ENCODE data around the genes TRPM5, OR52J3, OR52A5 and OR51Q1.

- PRO-cap = no peak
Measured at GRCh38 chr11:2385067-2385647, 8.0 kb downstream of the CD81 start.

DNA sequence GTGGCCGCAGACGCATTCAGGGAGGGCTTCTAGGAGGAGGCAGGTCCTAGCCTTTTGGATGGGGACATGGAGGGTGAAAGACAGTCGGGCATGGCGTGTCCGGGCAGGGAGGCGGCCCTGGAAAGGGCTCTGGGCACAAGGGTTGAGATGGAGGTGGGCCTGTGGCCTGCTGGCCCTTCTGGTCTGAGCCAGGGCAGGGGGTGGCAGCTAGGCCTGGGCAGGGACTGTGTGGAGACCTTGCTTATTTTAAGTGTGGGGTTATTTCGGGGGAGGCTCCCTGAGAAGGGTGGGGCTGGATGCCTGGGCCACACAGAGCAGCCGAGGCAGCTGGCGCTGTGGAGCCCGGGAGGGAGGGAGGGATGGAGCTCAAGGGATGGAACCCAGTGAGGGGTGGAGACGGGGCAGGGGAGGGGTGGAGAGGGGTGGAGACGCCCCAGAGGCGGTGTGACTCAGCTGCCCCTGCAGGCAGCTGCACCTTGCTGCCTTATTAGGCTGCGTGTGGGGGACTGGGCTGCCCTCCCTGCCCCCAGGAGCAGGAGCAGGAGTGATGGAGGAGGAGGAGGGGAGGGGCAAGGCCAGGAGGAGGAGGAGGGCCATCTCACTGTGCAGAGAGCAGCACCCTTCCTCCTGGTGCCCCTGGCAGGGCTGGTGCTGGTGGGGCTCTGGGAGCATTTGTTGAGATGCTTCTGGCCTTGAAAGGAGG lies 9.9 kb upstream of the TSSC4 start:
- PRO-cap = no peak

DNA sequence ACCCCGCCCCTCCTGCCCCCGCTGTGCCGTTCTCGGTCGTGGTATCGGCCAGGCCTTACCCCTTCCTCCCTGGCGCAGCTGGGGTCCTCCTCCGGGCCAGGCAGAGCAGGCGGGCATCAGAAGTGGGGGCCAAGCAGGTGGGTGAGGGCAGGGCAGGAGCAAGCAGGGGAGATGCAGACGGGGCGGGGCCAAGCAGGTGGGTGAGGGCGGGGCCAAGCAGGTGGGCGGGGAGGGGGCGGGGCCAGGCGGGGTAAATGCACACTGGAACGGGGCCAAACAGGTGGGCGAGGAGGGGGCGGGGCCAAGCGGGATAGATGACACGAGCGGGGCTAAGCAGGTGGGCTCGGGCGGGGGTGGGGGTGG lies at the start of gene TRPM5:
TSS of gene TRPM5 (minus strand) at position 143 of the 363 bp plus-strand sequence.
- PRO-cap = no peak

DNA sequence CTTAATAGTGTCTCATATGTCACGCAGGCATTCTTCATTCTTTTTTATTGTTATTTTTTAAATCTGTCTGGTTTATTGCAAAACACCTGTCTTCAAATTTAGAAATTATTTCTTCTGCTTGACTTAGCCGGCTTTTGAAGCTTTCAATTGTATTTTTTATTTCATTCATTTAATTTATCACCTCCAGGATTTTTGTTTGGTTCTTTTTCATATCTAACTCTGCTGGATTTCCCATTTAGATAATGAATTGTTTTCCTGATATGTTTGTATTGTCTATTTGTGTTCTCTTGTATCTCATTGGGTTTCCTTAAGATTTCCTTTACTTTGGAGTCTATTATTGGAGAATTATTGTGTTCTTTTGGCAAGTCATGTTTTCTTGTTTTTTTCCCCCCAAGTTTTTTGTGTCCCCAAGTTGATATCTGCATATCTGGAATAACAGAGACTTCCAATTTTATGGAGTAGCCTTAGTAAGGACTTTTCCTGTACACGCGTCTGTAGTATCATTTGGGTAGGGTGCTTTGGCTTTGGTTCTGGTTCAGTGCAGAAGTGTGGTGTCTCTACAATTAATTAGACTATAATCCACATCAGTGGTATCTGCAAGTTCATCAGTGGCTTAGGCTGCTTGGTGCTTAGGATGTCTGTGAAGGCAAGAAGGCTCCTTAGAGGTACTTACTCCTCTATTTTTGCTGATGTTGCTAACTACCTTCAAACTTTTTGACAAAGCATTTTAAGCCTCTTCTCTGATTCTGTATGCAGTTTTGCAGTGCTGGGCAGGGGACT lies 205.3 kb downstream of the KCNQ1 start:
- PRO-cap = no peak

DNA sequence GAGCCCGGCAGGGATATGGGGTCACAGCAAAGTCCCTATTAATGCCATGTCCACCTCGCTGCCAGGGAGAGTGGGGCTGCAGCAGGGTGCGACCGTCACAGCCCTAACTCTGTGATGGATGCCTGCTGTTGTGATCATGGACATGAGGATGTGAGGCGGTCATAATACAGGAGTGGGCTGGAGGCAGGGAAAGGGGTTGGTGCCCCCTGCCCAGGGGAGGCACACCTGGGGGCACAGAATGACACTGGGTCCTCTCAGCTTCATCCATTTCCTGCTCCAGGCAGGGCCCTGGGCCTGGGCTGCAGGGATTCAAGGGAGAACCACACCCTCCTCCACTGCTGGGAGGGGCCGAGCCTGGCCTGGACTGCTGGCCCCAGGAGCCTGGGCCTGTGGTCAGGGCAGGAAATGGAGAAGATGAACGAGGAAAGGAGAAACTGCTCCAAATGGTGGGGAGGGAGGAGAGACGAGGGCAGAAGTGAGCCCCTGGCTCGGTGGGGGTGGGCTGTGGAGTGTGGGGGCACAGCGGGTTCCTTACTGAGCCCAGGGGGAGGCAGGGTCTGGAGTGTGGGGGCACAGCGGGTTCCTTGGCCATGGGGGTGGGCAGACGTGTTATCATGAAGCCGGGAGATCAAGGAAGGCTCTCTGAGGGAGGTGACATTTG lies 147.7 kb downstream of the CDKN1C start:
- PRO-cap = no peak

GRCh38 chr11:2848040-2848795 lies 37.4 kb downstream of the CDKN1C start:
- PRO-cap = no peak

GRCh38 chr11:2869115-2869727 lies 16.4 kb downstream of the CDKN1C start:
- PRO-cap = no peak

DNA sequence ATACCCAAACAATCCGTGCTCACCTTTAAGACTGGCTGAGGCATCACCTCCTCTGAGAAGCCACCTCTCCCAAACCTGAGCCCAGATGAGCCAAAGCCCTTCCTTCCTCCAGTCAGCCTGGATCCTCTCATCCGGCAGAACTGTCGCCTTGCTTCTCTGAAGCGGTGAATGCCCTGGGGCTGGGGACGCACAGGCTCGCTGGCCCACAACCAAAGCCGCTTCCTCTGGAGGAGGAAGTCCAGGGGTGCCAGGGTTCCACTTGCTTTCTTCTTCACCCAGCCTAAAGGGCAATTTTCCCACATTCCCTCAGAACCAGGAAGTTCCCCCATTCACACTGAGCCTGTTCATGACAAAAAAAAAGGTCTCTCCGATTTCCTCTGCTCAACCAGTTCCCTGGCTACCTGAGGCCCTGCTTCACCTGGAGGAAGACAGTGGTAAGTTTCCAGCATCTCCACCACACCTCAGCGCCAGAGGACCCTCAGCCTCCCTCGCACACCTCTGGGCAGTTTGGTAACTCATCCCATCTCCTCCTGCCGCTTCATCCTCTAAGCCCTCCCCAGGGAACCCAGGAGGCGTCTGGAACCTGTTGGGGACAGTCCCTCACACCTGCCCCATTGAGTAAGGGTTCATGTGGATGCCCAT lies 2.6 kb upstream of the SLC22A18 start:
- PRO-cap = no peak

GRCh38 chr11:2911902-2912189 lies 9.8 kb downstream of the SLC22A18 start:
- PRO-cap = no peak

- PRO-cap = no peak
Measured at GRCh38 chr11:2940129-2941088, 11.2 kb upstream of the PHLDA2 start.

DNA sequence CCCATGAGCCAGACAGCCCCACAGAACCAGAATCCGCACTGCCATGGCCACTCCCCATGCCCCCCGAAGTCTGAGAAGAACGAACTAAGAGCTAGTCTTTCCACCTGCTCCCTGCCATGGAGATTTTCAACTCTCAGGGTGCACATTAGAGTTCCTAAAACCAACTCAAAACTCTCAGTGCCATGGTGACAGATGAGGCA lies 24.1 kb downstream of the NAP1L4 start:
- PRO-cap = no peak

DNA sequence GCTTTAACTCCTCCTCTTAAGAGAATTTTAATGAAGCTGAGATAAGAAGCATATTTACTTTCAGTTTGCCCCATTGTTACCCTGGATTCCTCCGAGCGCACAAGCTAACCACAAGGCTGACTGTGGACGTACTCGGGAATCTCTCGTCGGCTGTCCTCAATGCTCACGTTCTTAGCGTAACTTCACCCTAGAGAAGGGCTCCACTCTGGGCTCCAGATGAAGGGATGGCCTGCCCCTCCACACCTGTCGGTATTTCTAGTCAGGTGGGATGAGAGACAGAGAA lies 76.7 kb upstream of the ZNF195 start:
- PRO-cap = no peak

- PRO-cap = no peak
Measured at GRCh38 chr11:3787482-3787860, 9.9 kb downstream of the NUP98 start.

- PRO-cap = no peak
Measured at GRCh38 chr11:3818405-3818984, 10.1 kb downstream of the PGAP2 start.

DNA sequence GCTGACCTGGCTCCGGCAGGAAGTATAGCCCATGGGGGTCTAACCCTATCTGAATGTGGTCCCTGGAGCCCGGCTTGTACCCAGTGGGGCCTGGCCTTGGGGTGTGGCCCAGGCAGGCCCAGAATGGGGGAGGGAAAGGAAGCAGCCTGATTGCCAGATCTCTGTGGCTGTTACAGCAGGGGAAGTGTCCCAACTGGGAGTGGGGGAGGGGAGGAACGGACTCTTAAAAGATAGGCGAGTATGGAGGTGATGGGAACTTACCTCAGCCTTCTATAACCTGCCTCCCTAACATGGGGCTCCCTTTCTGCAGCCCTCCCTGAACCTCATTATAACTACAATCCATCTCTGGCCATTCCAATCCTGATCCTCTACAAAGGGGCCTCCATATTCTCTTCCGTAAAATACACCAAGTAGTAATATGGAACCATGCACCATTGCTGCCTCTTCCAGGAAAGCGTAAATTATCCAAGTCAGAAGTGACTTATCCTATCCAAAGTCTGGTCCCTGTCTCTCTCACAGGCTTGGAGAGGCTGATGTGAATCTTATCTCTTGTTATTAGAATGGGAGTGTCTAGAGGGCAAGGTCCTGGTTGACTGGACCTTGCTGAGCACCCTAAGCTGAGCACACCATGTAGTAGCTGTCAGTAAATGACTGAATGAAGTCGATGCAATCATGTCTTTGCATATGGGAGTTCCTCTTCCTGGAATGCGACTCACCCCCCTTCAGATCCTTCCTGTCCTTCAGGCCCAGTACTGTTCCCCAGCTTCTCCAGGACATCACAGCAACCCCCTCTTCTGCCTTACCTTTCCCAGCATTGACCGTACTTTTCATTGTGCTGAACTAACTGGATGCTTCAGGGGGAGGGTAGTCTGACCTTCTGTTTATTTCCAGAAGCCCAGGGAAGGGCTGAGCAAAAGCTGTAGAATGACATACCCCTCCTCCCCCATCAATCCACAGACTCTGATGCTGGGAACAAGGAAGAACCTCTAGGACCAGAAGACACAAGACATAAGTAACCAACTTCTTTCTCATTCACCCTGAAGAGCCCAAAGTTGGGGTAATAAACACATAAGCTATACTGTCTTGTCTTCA lies 5.8 kb downstream of the RHOG start:
- PRO-cap = no peak

DNA sequence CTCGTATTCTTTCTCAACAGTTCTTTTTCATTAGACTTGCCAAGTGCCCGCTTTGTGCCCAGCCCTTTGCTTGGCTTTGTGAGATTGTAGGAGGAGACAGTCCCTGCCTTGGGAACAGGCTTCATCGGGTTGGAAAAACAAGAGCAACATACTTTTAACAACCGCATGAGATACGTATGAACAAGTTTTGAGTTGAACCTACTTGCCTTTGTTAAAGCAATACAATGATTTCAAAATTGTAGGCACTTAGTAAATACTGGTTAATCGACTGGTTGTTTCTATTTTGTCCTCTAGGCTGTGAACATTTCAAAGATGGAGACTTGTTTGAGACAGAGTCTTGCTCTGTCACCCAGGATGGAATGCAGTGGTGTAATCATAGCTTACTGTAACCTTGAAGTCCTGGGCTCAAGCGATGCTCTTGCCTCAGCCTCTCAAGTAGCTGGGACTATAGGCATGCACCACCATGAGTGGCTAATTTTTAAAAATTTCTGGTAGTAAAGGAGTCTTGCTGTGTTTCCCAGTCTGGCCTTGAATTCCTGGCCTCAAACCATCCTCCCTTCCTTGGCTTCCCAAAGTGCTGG lies 1.2 kb downstream of the RRM1 start:
- PRO-cap = no peak

DNA sequence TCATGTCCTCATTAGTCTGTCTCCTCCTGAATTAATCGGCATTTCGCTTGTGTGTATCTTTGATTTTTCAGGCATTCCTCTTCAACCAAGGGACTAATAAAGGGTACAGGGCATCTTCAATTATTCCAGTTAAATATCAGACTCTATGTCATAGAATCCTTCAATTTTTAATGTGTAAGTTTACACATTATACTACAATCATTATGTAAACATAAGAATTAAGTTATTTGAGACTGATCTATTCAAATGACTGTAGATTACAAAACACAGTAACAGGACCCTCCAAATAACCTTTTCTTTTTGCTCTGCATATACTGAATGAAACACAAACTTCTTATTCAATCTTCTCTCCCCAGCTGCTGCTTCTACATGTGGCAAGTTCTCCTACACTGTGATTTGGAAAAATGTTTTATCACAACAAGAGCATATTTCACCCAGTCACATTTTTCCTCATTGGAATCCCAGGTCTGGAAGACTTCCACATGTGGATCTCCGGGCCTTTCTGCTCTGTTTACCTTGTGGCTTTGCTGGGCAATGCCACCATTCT lies at the start of gene OR52J3:
TSS of gene OR52J3 (plus strand) at position 405 of the 547 bp plus-strand sequence.
- PRO-cap = no peak

GRCh38 chr11:5138268-5138710 lies at the start of gene OR52A5:
Gene OR52A5, minus strand, starts transcription at chr11:5138356.
- PRO-cap = no peak

DNA sequence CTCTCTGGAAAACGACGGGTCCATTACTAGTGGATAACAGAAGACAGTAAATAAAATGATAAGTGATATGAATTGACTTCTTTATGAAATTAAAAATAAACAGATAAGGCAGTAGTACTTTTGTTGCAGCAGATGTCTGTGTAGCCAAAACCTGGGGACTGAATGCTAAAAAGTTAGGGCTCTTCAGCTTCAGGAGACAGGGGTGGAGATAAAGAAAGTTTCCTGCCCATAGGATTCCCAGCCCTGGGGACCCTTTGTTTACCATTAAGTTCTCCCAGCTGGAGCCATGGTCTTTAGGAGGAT lies 169 bp upstream of the OR51M1 start:
- PRO-cap = no peak

DNA sequence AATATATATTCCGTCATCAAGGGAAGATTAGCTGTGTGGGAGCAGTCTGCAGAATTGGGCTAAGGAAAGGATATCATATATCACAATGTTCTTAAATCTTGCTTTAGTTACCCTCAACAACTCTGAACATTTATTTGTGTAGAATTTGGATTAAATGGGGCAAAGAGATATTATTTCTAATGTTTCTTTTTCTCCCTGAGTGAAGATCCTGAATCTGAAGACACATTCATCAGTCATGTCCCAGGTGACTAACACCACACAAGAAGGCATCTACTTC lies at the start of gene OR51Q1:
TSS of gene OR51Q1 (plus strand) at position 146 of the 277 bp plus-strand sequence.
- PRO-cap = no peak